Adrenal gland (tissue), 7 donors: Measurements from ENCODE around the genes BCLAF1 and MAP7.

DNA sequence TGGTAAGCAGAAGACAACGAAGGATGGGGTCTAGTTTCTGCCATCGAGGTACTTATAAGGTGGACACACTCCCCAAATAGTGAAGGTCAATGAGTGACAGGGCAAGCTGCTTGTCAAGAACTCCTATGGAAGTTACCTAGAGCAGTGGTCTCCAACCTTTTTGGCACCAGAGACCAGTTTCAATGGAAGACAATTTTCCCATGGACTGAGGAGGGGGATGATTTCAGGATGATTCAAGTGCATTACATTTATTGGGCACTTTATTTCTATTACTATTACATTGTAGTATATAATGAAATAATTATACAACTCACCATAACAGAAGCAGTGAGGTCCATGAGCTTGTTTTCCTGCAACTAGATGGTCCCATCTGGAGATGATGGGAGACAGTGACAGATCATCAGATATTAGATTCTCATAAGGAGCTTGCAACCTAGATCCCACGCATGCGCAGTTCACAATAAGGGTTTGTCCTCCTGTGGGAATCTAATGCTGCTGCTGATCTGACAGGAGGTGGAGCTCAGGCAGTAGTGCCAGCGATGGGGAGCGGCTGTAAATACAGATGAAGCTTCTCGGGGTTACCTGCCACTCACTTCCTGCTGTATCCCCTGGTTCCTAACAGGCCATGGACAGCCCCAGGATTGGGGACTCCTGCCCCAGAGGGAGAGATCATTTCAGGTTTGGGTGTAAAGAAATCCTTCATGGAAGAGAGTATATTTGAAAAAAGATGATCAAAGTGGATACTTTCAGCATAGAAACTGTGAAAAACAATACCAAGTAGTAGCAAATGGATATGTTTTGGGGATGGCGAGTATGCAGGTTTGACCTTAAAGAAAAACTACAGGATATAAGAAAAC, 139.5 kb upstream of the TCF21 start:
- PRO-cap, 3 experiments, result no peak in any of the 3 experiments
- RAMPAGE, long total RNA, 4 experiments, result no peak in any of the 4 experiments
- RRBS, result no CpG with 5 or more reads among the region's 8 CpGs

DNA sequence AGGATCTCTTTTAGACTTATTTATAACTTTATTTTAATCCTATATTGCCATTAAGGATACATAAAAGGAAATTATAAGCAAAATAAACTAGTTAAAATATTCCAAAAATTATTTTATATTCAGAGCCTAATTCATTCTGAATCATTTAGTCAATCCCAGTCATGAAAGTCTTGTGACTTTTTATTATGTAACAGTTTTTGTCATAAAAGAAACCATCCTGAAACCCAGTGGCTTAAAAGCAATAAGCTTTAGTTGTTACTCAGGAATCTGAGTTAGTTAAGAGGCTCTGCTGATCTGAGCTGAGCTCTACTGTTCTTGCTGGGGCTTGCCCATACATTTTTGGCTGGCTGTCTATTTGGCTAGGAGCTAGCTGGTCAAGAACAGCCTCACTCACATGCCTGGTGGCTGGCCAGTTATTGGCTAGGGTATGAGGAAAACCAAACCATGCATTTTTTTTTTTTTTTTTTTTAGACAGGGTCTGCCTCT, 10.6 kb downstream of the TCF21 start:
- PRO-cap, 3 experiments, result no peak in any of the 3 experiments
- RAMPAGE, long total RNA, 4 experiments, result no peak in any of the 4 experiments

GRCh38 chr6:134169513-134170674, 117.5 kb upstream of the SLC2A12 start:
- PRO-cap, 3 experiments, result peak in 1 of 3 experiments; most common plus-strand start chr6:134170277 (in 1); most common minus-strand start chr6:134170125 (in 1)
- RAMPAGE, long total RNA, 4 experiments, result no peak in any of the 4 experiments
- RRBS, result no CpG with 5 or more reads among the region's 31 CpGs

GRCh38 chr6:134240719-134241156, 77.2 kb downstream of the SGK1 start:
- PRO-cap, 3 experiments, result no peak in any of the 3 experiments
- RAMPAGE, long total RNA, 4 experiments, result no peak in any of the 4 experiments
- RRBS, result no CpG with 5 or more reads among the region's 6 CpGs

DNA sequence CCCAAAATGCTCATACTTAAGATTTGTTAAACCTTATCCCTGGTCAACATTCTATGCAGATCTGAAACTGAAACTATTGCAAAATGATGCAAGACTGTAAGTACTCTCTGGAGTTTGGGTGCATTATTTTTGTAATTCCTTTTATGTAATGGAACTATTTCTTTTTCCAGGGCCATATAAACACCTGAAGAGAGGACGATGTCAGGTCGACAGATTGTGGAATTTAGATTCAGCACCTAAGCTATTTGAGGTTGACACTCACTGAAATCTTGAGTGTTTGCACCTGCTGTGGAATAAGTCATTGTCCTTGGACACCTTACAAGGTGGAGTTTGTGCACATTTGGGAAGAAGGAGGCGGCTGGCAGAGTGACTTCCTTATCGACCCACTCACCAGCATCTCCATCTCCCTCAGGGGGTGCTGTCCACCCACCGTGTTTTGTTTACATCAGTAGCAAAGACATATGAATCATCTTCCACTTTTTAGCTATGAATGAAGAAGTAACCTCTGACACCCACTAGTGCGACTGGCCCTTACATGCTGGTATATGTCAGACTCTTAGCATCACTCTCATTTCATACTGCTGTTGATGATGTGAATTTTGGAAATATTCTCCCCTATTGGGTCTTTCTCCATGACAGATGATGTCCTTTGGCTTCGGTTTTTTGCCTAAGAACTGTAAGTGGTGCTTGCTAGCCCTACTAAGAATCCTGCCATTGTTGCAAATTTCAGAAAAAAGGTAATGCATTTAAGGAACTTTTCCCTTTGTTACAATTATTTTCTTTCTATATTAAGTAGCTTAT, 119.4 kb upstream of the SGK1 start:
- PRO-cap, 3 experiments, result no peak in any of the 3 experiments
- RAMPAGE, long total RNA, 4 experiments, result no peak in any of the 4 experiments
- RRBS, result no CpG with 5 or more reads among the region's 7 CpGs

DNA sequence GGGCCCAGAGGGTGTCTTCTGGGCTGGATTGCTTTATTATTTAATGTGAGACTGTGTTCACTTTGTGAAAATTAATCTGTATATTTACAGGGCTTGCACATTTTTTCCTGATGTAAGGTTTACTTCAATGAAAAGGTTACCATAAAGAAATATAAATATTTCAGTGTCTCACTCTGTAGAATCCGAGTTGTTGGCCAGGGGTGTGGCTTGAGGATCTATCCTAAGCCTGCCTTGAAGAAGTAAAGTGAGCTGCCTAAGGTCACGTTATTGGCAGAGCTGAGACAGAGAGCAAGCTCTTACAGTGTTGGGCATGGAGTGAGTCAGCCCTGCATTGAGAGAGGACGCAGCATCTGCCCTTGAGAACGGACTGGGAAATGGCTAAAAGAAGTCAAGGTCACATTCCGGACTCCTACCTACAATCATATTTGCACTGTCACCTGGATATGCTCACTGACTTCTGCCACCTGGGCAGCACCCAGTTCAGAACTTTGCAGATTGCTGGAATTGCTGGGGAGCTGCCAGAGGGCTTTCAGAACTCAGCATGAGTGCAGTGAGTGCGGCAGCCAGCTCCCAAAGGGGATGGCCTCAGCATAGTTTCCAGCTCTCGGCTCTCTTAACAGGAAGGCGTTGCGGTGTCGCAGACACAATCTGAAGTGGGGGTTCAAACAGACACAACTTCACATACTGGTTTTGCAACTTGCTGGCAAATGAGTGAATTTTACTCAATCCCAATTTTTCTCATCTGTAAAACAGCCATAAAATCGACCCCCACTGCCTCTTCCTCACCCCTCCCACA, 199.2 kb upstream of the SGK1 start:
- PRO-cap, 3 experiments, result peak in 3 of 3 experiments; most common plus-strand start position 311 of the sequence (in 3); most common minus-strand start position 184 of the sequence (in 1)
- RAMPAGE, long total RNA, 4 experiments, result no peak in any of the 4 experiments
- RRBS, result no CpG with 5 or more reads among the region's 11 CpGs

GRCh38 chr6:134530748-134531228, 212.9 kb upstream of the SGK1 start:
- PRO-cap, 3 experiments, result no peak in any of the 3 experiments
- RAMPAGE, long total RNA, 4 experiments, result no peak in any of the 4 experiments
- RRBS, result no CpG with 5 or more reads among the region's 7 CpGs

DNA sequence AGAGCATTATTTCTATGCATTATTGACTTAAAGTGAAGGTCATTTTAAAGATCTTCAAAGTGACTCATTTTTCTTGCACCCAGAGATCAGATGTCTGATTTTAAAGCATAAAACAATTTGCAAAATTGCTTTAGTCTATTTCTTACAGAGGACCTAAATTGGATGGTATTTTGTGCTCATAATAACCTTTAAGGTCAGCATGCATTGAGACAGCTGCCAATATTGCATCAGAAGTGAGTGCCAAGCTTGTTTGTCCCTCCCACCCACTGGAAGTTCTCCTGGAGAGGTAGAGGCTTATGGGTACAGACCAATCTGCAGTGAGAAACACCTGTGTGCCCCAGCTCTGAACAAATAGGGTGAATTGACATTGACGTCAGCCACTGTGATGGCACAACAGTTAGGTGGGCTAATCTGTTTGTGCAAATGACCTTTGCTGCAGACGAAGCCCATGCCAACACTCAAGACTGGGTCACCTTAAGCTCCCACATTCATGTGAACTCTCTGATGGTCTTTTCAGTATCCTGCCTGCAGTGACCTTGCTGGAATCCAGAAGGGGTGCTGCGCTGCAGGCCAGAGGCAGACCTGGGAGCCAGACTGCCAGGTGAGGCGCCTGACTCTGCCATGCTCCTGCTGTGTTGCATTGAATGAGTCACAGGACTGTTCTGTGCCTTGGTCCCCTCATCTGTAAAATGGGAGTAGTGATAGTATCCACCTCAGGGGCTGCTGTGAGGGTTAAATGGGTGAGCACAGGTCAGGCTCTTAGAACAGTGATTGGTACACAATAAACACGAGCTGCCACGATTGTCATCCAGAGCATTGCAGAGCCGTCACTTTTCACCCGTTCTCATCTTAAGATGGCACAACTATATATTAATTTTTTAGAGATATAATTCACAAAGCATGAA, 99.9 kb downstream of the ALDH8A1 start:
- PRO-cap, 3 experiments, result no peak in any of the 3 experiments
- RAMPAGE, long total RNA, 4 experiments, result no peak in any of the 4 experiments
- RRBS, result no CpG with 5 or more reads among the region's 8 CpGs

DNA sequence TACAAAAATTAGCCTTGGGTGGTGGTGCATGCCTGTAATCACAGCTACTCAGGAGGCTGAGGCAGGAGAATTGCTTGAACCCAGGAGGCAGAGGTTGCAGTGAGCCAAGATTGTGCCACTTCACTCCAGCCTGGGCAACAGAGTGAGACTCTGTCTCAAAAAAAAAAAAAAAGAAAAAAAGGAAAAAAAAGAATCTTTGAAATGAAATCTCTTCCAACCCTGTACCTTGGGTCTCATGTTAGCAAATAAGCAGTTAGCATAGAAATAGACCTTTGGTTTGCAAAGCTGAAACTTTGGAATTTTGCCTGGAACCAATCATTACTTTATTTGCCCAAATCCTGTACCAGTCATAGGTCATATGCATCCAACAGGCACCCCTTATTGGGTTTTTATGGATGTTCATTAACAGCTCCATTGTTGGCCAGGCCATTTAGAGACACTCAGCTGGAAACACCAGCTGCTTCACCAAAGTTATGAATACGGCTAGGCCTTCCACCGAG, 53.1 kb downstream of the ALDH8A1 start:
- PRO-cap, 3 experiments, result no peak in any of the 3 experiments
- RAMPAGE, long total RNA, 4 experiments, result no peak in any of the 4 experiments
- RRBS, result no CpG with 5 or more reads among the region's 2 CpGs

GRCh38 chr6:135218250-135219216, 37.4 kb downstream of the MYB start:
- PRO-cap, 3 experiments, result no peak in any of the 3 experiments
- RAMPAGE, long total RNA, 4 experiments, result no peak in any of the 4 experiments
- RRBS, result no CpG with 5 or more reads among the region's 5 CpGs

- PRO-cap, 3 experiments, result no peak in any of the 3 experiments
- RAMPAGE, long total RNA, 4 experiments, result no peak in any of the 4 experiments
- RRBS, result no CpG with 5 or more reads among the region's 2 CpGs
These were observed 40.3 kb upstream of the PDE7B start for GRCh38 chr6:135811177-135811560.

GRCh38 chr6:136014588-136015575, 163.4 kb downstream of the PDE7B start:
- PRO-cap, 3 experiments, result no peak in any of the 3 experiments
- RAMPAGE, long total RNA, 4 experiments, result no peak in any of the 4 experiments
- RRBS, result no CpG with 5 or more reads among the region's 16 CpGs

GRCh38 chr6:136158201-136158933, 91.7 kb downstream of the MTFR2 start:
- PRO-cap, 3 experiments, result peak in 2 of 3 experiments; most common plus-strand start chr6:136158612 (in 1); most common minus-strand start chr6:136158493 (in 1)
- RAMPAGE, long total RNA, 4 experiments, result no peak in any of the 4 experiments
- RRBS, result no CpG with 5 or more reads among the region's 7 CpGs

DNA sequence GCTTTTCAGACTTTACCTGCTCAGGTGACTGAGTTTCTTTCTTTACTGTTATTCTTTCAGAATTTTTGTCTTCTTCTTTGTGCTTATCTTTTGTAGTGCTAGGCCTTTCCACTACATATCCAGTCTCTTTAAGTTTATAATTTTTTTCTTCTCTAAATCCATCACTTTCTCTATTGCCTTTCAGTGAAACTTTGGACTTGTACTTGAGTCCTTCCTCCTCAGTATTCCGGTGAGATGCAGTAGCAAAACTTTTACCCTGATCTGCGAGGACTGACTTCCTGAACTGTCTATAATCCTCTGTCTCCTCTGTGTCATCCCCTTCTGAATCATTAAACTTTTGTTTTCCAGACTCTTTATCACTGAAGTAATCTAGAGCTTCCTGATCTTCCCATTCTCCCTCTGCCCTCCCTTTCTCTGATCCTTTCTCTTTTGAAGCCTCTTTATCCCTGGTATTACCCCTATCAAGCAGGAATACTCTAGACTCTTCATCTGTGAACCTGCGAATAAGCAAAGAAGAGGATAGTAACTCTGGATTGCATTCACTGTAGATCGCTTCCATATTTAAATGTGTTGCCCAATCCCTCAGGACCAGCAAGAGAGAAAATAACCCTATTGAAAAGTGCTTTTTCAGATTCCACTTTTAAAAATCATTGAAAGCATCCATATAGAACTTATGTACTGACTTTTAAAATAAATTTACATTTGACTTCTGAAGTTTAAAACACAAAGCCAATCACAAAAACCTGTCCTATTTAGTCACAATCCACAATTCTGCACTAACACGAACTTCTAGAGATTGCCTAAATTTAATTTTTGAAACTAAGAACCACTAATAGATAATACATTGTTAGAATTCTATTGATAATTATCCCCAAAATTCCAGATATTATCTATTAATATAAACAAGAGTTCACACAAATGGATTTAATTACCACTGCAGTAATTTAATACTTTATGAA, 13.4 kb downstream of the BCLAF1 start:
- PRO-cap, 3 experiments, result no peak in any of the 3 experiments
- RAMPAGE, long total RNA, 4 experiments, result no peak in any of the 4 experiments
- RRBS, result no CpG with 5 or more reads among the region's 5 CpGs

GRCh38 chr6:136289732-136290114, at the start of gene BCLAF1:
TSS of gene BCLAF1 (minus strand) at chr6:136289846.
- PRO-cap, 3 experiments, result peak in 3 of 3 experiments; most common plus-strand start chr6:136290054 (in 3); most common minus-strand start chr6:136289844 (in 3)
- RAMPAGE, long total RNA, 4 experiments, result start-site peak on the plus strand in 1 of 4 experiments, at chr6:136290014-136290024 at its widest, 13 reads per replicate; start-site peak on the minus strand in 4 of 4 experiments, at chr6:136289775-136289835 at its widest, 44 to 539 reads per replicate
- RRBS, result no CpG with 5 or more reads among the region's 36 CpGs

DNA sequence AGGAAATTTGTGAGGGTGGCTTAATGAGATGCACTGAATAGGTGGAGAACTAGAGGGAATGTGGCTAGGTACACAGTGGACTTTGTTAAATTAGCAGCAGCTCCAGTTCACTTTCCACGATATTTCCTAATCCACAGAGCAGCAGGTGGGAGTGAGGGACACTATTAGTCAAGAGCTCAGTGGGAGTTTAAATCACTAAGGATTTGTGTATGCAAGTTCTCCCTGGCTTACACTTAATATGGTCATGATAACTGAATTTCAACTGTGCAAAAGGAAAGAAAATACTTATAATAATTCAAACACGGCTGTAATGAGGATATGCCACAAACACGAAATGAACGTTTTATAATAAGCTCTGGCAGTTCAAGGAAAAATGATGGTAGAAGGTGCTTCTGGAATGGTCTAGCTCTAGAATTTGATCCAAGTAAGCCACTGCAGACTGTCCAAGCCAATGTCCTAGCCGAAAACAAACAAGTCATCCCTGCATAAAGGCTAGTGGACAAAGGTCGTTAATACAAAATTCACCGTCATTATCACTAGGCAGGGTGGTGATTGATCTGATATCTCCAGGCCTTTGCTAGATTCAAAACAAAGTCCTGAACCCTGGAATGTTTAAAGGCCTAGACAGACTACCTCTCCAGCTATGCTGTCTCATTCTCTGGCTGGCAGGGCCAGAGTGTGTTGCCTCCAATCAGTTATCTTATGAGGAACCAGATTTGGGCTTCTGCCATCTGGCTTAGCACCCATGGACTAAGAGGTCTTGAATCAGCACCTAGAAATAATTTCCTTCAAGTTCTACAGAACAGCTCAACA, 38.5 kb downstream of the MAP7 start:
- PRO-cap, 3 experiments, result no peak in any of the 3 experiments
- RAMPAGE, long total RNA, 4 experiments, result no peak in any of the 4 experiments
- RRBS, result no CpG with 5 or more reads among the region's 7 CpGs

DNA sequence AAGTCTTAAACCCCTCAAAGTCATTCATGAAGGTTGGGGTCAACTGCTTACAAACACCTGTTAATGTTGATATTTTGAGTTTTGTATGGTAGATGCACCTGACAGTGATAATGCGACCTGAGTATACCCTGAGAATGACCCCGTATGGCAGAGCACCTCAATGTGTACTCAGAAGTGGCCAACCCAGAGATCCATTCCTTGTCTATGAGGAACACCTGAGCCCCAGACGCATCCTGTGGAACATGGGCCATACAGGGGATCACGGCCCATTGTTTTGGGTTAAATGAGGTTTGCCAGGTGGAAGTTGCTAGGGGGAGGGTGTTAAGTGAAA, 36.7 kb downstream of the MAP7 start:
- PRO-cap, 3 experiments, result no peak in any of the 3 experiments
- RAMPAGE, long total RNA, 4 experiments, result no peak in any of the 4 experiments
- RRBS, result no CpG with 5 or more reads among the region's 4 CpGs

GRCh38 chr6:136544450-136545177, 5.6 kb downstream of the MAP7 start:
- PRO-cap, 3 experiments, result no peak in any of the 3 experiments
- RAMPAGE, long total RNA, 4 experiments, result no peak in any of the 4 experiments
- RRBS, result no CpG with 5 or more reads among the region's 6 CpGs

DNA sequence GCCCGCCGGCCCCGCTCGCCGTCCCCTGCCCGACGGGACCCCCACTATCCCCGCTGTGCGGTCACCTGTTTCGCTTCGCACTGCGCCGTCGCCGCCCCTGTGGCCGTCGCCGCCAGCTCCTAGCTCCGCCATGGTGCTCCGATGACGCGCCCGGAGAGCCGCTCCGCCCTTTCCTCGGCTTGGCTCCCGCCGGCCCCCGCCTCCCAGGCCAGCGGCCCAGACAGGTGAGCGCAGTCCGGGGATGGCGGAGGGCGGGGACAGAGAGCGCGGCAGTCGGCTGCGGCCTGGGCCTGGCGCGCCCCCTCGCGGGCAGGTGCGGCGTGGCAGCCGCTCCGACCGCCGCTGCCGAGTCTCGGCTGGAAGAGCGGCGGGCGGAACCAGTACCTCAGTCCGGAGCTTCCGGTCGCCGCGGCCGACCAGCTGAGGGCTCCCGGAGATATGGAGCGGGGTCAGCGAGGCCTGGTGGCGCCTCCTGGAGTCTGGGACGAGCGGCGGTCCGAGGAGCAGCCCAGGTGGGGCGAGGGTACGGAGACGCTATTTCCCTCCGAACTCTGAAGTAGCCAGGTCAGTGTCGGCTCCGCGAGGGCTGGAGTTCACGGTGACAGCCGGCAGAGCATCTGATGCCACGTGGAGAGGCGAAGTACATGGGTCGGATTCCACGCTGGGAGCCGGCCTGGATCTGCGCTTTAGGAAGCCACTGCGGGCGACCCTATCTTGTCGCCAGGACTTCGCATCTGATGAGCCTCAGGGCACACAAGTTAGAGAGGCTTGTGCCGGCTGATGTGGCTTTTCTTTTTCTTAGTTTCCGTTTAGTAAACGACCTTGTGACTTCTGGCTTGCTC, at the start of gene MAP7:
TSS of gene MAP7 (minus strand) at position 146 of the 842 bp plus-strand sequence.
- PRO-cap, 3 experiments, result peak in 3 of 3 experiments; most common plus-strand start position 388 of the sequence (in 2); most common minus-strand start position 736 of the sequence (in 3)
- RAMPAGE, long total RNA, 4 experiments, result start-site peak on the minus strand in 3 of 4 experiments, centred at positions 155 to 201 of the sequence, 200 to 533 reads per replicate
- RRBS, result 4% methylated on average over 19 of the region's 89 CpGs

DNA sequence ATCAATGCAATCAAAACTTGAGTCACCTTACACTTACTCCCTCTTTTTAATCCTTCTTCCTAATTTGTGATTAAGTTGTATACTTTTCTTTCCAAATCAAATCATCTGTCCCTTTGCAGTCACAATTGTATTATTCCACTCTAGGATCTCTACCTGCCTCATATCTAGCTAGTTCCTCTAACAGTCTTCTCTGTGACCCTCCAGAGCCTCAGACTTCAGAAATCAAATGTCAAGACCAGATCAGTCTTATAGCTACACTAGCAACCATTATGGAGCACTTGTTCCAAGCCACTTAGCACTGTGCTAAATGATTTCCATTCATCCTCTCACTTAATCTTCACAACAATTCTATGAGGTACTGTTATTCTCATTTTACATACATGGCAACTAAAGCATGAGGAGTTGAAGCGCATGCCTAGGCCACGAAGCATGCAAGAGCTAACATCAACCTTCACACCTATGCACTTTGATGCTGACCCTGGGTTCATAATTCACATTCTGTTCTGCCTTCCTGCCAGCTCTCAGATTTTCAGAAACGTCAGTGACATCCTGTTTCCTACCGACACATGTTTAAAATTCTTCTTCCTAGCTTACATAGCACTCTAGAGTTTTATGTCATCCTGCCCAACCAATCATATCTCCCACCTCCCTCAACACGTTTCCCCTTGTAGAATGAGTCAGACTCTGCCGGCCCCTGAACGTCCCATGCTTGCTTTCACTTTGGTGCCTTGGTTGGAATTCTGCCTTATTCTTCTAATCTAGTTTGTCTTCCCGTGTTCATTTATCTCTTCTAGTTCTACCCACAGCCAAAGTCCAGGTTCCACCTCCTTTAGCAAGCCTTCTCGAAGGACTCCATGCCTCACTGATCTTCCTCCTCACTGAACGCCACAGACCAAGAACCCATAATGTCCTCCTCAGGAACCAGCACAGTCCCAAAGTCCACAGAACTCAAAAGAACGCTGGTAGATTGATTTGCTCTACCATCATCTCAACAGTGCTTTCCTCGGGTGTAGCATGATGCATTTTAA, 97.1 kb upstream of the MAP7 start:
- PRO-cap, 3 experiments, result peak in 1 of 3 experiments; most common plus-strand start position 680 of the sequence (in 1); most common minus-strand start position 525 of the sequence (in 1)
- RAMPAGE, long total RNA, 4 experiments, result no peak in any of the 4 experiments
- RRBS, result no CpG with 5 or more reads among the region's 12 CpGs